GM19240 (cell line): ENCODE measurements around a stretch of chr6.

- RRBS = 19% methylated on average over 5 of the region's 22 CpGs
These were observed 58.2 kb upstream of the QKI start for GRCh38 chr6:163356052-163356979.

DNA sequence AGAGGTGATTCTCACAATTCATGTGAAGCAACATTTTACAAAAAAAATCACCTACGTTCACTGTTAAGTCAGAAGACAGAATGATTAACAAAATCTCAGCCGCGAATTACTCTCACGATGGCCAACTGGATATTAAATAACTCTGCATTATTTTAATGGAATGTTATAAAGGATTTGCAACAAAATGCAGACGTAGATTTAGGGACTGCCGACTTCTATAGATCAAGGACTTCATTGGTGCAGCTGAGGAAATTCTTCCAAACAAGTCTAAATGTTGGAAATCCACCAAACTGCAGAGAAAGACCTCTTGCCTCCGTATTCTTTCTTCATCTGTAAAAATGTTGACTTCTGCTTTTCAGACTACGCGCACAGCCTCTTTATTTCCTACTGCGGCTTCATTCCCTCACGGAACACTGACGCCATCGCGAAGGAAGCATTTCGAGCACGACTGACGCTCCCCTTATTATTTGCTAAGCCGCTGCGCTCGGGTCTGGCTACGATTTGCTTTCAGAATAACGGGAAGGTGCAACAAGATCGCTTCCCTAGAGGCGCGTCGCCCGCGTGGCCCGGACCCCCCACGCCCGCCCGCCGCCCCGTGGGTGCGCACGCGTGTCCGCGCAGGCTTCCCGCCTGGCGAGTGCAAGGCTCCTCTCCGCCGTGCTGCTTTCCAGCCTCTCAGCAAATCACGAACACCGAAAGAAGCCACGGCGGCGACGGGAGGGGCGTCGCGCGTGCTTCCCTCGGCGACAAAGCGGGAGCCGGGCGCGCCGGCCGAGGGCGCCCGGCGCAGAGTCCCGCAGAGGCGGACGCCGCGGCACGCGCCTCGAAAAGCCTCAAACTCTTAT lies 1.4 kb upstream of the QKI start:
- RRBS = no CpG with 5 or more reads among the region's 72 CpGs

GRCh38 chr6:163415575-163416290 lies 1.2 kb downstream of the QKI start:
- RRBS = no CpG with 5 or more reads among the region's 62 CpGs

DNA sequence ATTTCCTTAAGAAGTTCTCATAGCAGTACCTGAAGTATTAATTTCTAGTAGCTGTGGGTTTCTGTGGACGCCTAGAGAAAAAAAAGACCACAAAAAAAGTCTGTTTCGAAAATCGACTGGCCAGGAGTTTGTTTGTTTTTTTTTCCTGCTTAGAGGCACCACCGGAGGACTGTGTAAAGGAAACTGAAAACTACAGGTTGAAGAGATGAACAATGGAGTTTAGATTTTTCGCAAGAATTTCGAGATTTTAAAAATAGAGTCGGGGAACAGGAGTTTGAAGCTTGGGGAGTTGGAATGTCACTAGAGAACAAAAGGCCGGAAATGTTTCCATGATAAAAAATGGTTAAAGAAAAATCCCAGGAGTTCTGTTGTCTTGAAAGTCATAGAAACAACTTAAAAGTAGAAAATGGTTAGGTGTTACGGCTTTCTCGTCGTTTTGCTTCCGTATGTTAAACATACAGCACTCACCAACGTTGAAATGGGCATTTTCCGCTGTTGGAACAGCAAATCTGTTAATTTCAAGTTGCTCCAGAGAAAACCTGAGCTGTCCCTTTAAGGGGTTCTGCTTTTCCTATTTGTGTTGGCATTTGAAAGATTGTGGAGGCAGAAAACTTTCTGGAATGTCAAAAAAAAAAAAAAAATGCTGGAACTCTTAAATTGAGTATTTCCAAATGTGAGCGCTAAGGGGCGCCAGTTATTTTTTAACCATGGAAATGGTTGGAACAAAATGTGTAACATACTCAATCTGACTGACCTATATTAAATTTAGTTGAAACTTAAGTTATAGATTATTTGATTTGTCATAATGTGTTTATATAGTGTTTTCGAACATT lies 2.0 kb downstream of the QKI start:
- RRBS = no CpG with 5 or more reads among the region's 17 CpGs

GRCh38 chr6:163432400-163433388 lies 18.2 kb downstream of the QKI start:
- RRBS = no CpG with 5 or more reads among the region's 2 CpGs

DNA sequence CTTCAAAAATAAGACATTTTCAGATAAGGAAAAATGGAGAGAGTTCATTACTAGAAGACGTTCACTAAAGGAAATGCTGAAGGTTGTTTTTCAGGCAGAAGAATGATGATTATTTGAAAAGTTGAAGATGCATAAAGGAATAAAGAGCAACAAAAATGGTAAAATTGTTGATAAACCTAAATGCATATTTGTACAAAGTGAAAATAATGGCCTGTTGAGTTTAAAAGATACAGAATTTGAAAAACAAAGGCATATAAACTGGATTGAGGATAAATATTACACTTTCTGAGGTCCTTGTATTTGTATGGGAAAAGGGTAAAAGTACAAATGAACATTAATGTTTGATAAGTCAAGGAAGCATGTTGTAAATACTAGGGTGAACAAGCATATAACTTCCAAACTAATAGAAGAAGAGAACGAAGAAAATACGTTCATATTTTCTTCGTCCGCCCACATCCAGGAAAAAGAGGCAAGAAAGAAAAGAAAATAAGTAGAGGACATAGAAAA lies 56.8 kb downstream of the QKI start:
- RRBS = no CpG with 5 or more reads among the region's 5 CpGs

DNA sequence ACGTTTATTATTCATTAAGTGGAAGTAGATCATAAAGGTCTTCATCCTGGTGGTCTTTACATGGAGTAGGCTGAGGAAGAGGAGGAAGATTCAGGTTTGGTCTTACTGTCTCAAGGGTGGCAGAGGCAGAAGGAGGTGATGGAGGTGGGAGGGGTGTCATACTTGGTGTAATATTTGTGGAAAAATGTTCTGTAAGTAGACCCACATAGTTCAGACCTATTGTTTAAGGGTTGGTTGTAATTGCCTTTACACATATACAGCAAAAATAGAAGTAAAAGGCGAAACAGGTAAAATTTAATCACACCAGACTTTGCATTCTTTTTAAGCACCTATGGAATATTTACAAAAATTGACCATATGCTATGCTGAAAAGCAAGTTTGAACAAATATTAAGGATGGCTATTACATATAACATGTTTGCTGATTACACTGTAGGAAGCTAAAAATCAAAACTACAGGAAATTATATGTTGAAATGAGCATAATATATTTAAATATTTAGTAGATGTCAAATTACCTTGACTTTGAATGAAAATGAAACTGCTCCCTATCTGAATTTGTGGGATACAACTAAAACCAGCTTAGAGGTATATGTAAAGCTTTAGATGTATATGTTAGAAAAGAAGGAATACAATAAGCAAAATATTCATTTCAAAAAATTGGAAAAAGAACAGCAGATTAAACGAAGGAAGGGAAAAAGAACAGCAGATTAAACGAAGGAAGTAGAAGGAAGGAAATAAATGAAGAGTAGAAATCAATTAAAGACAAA lies 57.9 kb downstream of the QKI start:
- RRBS = no CpG with 5 or more reads among the region's 4 CpGs

DNA sequence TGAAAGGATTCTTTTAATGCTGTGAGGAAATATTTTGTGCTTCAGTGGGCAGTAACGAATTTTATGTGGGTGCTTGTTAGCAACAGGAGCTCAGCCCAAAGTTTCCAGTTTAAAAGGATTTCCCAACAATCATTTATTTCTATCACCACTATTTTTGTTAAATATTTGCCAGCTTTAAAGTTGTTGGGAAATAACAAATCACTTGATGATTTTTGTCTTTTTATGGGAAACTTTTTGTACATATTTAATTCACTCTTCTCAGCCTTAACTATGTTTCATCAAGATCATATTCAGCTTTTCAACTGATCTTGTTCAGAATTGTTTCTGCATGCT lies 111.9 kb downstream of the QKI start:
- RRBS = no CpG with 5 or more reads among the region's 1 CpG

DNA sequence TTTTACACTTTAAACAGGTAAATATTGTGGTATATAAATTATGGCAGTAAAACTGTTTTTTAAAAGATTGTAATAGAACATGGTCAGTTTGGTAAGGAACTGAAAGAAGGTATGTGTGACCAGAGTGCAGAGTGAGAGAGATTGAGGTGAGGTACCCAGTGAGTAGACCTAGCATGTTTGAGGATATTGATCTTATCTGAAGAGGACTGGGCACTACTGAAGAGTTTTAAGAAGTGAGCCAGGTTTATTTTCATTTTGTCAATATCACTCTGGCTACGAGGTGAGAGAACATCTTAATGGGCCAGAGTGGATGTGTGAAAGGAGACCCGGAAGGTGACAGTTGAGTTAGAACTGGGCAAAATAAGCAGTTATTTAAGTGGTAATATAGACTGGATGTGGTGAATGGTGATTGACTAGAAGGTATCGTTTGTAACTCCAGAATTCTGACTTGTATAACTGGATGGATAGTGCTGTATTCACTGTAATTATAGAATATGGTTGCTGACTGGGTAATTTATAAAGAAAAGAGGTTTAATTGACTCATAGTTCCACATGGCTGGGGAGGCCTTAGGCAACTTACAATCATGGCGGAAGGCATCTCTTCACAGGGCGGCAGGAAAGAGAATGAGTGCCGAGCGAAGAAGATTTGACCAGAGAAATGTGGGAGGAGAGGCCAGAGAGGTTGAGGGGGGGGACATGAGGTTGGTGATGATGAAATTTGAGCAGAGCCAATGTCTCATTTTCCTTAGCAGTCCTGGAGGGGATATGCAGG lies 134.2 kb downstream of the QKI start:
- RRBS = no CpG with 5 or more reads among the region's 7 CpGs

- RRBS = no CpG with 5 or more reads among the region's 7 CpGs
These were observed 169.1 kb downstream of the QKI start for GRCh38 chr6:163583581-163584056.

DNA sequence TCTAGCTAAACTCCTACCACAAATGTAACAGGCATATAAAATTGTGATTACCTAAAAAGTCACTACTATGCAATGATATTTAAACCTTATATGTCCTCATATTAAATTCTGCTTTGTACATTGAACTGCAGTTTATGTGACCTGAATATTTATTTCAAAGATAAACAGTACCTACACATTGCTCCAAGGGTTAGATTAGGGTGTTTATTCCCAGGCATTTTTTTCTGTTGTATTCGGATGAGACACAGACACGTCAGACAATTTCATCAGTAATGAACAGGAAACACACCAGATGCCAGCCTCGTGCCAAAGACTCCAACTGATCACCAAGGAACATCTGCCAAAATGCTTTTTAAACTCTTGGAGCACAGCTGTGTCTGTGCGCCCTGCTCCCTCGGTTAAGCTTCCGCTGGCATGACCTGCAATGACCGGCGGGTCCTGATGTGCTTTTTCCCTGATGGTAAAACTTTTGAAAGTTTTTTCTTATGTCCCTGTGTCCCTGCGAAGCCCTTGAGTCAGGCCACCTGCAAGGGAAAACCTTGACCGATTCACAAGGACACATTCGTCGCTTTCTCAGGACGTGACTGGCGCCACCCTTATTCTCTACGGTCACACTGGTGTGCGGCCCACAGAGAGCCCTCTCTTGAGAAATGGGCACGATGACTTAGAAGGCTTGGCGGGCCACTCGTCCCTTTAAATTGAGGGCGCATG lies 173.8 kb downstream of the QKI start:
- RRBS = no CpG with 5 or more reads among the region's 20 CpGs

- RRBS = no CpG with 5 or more reads among the region's 4 CpGs
These were observed 287.2 kb downstream of the QKI start for GRCh38 chr6:163701791-163702132.

DNA sequence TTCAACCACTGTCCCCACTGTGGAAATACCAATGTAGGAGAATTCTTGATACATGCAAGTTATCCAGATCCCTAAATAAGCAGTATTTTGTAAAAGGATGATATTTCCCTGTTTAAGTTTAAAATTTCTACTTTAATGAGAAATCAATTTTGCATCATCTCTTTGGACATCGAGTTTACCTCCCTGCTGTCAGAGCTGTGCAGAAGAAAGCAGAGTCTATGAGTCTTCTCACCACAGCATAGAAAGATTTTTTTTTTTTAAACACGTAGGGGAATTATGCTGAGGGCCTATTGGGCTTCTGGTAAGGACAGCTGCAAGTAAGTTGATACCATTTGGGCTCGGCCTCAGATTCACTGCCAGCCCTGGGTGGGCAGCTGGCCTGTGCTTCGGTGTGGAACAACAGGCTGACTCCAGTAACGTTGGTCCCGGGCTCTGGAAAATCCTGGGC lies 366.3 kb downstream of the QKI start:
- RRBS = no CpG with 5 or more reads among the region's 6 CpGs

GRCh38 chr6:163943542-163944097 lies 529.1 kb downstream of the QKI start:
- RRBS = no CpG with 5 or more reads among the region's 14 CpGs

DNA sequence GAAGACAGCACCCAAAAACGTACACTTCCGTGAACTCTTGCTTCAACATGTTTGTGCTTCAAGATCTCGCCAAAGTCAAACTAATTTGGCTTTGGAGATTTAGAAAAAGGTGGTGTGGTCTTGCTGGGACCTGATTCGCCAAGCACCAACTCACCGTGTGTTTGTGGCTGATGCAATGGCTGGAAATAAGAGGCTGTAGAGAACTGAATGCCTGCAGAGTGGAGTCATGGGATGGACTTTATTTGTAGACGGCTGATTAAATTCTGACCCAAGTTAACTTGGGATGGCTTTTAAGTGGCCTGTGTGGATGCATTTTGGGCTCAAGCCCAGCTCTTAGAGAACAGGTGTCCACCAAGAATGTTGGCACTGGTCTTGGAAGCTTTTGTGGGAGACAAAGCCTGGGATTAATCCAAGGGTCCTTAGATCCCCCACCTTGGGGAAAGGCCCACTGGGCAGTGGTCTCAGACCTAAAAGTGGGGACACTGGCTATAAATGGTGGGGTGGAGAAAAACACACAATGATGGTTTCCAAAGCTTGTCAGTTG lies 693.1 kb downstream of the QKI start:
- RRBS = no CpG with 5 or more reads among the region's 6 CpGs

- RRBS = no CpG with 5 or more reads among the region's 5 CpGs
These were observed 888.5 kb downstream of the QKI start for GRCh38 chr6:164302991-164303484.

DNA sequence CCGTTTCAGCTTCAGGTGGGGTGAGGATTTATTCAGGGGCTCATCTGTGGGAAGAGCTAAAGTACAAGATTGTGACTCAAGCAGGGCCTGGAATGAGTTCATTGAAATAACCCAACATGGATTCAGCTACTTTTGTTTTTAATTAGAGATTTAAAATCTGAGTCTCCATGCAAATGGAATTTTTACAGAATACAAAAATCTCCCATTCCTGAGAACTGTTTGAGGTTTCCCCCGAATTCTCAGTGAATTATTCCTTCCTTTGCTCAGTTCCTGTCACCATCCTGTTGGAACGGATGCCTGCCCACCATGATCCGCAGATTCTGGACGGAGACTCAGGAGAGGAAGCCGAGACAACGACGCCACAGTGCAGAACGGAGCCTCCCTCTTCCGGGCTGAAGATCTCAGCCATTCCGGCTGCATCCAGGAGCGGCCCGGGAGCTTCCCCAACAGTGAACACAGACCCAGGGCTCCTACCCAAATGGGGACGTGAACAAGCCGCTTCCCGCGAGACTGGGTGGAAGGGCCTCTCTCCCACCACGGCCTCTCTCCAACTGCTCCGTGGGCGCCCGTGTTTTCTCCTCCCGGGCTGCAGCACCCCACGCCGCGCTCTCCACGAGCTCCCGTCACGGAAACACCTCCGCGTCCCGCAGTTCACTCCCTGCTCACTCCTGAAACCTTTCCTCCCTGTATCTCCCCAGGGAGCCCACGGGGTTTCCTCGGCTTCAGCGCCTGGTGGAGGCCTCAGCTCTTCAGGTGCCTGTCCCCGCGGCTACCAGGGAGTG lies 922.4 kb downstream of the QKI start:
- RRBS = no CpG with 5 or more reads among the region's 36 CpGs

GRCh38 chr6:164396211-164396745 lies 913.1 kb downstream of the C6orf118 start:
- RRBS = no CpG with 5 or more reads among the region's 4 CpGs

DNA sequence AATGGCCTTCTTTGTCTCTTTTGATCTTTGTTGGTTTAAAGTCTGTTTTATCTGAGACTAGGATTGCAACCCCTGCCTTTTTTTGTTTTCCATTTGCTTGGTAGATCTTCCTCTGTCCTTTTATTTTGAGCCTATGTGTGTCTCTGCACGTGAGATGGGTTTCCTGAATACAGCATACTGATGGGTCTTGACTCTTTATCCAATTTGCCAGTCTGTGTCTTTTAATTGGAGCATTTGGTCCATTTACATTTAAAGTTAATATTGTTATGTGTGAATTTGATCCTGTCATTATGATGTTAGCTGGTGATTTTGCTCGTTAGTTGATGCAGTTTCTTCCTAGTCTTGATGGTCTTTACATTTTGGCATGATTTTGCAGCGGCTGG lies 523.7 kb downstream of the C6orf118 start:
- RRBS = no CpG with 5 or more reads among the region's 3 CpGs

DNA sequence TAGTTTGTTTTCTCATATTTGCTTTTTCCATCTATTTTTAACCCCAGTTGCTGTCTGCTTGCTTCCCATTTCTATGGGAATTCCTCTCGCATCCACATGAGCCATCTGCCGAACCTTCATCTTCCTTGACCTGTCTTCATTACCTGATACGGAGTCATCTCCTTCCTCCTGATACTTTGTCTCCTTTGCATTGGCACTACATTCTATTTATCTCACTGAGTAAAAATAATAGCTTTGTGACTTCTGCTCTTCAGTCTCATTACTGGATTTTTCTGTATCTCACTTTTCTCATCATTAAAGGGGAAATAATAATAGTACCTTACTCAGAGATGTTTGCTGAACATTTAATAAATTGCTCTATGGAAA lies 299.3 kb downstream of the C6orf118 start:
- RRBS = no CpG with 5 or more reads among the region's 3 CpGs